Cardiac atrium fibroblast (primary cell): ENCODE measurements around the gene PRR23C.

- RAMPAGE, long total RNA: no peak
These were observed 8.3 kb downstream of the MRAS start for GRCh38 chr3:138356619-138357237.

DNA sequence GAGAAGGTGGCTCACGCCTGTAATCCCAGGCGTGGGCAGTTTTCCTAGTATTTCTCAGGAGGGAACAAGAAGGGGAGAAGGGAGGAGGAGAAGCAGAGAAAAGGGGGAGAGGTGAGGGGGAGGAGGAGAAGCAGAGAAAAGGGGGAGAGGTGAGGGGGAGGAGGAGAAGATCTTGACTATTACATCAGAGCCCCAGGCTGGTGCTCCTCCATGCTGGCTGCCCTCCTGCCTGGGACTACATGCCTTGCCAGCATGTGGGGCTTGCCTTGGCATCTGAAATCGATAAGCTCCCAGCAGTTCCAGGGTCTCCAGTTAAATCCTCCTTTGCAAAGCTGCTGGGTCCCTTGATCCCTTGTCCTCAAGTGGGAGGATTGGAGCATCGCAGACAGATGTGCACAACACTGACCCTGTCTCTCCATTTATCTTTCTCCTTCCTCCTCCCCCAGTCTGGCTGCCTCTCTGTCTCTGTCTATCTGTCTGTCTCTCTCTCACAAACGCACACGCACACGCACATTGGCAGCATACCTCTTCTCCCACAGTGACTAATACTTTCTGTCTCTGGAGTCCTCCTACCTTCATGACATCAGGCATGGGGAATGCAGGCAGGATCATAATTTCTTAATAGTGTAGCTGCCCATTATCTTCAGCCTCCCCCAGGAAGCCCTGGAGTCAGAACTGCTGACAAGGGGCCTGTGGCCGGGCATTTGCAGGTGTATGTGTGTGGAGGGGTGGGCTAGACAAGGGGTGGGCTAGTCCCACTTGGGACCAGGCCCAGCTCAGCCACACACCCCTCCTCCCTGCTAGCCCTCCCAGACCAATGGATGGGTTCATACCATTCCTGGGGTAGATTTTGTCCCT, 41.8 kb downstream of the MRAS start:
- RAMPAGE, long total RNA: no peak

GRCh38 chr3:138749396-138750112, 85.2 kb downstream of the PIK3CB start:
- RAMPAGE, long total RNA: no peak

DNA sequence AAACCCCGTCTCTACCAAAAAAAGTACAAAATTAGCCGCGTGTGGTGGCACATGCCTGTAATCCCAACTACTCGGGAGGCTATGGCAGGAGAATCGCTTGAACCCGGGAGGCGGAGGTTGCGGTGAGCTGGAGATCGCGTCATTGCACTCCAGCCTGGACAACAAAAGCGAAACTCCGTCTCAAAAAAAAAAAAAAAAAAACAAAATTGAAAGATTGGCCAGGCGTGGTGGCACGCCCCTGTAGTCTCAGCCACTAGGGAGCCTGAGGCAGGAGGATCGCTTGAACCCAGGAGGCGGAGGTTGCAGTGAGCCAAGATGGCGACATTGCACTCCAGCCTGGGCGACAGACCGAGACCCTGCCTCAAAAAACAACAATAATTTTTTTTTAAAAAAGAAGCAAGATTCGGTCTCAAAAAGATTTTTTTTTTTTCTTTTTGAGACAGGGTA, 2.1 kb downstream of the PIK3CB start:
- RAMPAGE, long total RNA: no peak

DNA sequence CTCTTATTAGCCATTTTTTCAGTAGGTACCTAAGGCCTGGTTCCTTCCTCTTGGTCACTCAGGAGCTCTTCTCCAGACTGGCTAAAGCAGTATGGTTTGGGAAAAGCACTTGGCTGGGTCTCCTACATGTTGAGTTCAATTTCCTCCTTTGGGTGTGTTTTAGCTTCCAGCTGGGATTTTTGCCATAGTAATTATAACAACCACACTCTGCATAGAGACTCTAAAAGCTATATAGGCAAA, 48.7 kb downstream of the FOXL2 start:
- RAMPAGE, long total RNA: no peak

GRCh38 chr3:138916842-138917211, 30.1 kb downstream of the FOXL2 start:
- RAMPAGE, long total RNA: no peak

GRCh38 chr3:138936646-138937232, 10.2 kb downstream of the FOXL2 start:
- RAMPAGE, long total RNA: no peak

- RAMPAGE, long total RNA: no peak
These were observed 5.6 kb downstream of the FOXL2 start for GRCh38 chr3:138941273-138941740.

- RAMPAGE, long total RNA: no peak
These were observed at the start of gene PRR23C for GRCh38 chr3:139044748-139044952. PRR23C (minus strand) TSS chr3:139044892.

DNA sequence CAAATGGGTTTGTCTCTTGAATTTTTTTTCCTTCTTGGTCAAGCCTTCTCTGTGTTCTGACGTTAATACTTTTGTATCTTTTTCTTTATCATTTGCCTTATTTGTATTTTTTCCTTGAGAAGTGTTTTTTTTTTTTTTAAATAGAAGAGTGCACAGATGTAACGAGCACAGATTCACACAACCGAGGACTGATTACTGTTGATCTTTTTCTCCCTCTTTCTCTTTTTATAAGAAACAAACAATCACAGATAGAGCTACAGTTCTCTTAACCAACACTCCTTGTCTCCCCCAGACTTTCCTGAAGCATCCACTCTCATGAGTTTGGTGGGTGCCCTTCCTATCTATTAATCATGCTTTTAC, 104.5 kb upstream of the MRPS22 start:
- RAMPAGE, long total RNA: no peak

DNA sequence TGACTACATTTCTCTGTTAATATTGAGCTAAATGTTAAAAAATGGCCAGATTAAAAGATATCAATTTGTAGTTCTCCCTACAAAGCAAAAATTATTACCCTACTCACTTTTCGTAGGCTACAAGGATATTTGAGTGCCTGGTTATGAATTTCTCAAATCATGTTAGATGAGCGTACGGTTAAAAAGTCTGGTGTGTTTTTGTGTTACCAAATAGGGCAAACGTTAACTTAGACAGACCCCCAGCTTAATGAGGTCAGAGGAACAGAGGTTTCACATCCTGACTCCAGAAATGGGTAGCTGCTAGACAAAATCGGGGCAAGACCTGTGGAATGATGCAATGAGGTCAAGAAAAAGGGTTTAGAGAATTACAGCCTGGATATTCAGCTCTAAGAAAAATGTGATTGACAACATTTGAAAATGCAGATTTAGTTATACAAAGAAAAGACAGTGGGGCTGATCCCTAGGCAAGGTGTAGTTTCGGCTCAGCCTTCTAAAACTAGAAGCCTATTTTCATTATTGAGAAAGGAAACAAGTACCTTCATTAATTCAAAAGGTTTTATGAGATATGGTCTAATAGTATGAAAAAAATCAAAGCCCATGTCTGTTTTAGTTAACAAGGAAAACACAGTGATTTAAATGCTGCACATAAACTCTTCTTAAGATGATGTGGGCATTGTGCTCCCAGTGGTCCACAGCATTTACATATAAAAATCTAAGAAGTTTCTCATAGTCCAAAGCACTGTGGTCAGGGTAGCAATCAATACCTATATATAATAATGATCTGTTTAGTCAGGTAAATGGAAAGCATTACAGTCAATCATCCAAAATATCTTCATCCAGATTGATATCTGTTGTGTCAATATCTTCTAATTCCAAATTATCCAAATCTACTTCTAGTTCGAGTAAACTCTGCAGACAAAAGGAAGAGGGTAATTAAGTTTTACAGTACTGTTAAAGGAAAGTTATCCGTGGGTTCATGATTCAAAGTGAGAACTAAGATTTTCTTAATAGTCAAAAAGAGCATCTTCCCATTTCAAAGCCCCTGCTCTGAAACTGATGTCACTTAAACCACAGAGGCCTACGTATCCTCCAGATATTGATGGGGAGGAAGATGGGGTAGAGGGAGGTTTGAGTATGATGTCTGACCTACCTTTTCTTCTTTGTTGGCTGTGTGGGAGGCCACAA, 13.6 kb downstream of the MRPS22 start:
- RAMPAGE, long total RNA: no peak

- RAMPAGE, long total RNA: no peak
These were observed 670 bp upstream of the SPSB4 start for GRCh38 chr3:141050392-141050961.

- RAMPAGE, long total RNA: no peak
These were observed 65.6 kb downstream of the SPSB4 start for GRCh38 chr3:141116689-141117198.

GRCh38 chr3:141243360-141243768, 11.7 kb downstream of the PXYLP1 start:
- RAMPAGE, long total RNA: no peak

DNA sequence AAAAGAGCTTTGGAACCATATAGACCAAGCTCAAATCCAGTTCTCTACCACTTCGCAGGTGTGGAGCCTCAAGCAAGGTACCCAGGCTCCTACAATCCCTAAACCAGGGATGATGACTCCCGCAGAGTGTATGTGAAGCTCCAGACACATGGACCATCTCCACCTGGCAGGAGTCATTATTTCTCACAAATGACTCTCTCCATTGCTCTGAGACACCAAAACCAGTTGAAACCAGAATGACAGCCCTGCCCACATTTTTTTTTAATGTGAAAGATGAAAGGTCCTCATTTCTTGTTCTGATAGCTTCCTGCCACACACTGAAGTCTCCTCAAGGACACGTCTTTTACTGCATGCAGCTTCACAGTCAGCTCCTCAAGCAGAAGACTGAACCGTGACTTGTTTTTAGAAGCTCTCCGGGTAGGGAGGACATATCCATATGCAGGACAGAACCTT, 61.4 kb upstream of the ZBTB38 start:
- RAMPAGE, long total RNA: no peak

DNA sequence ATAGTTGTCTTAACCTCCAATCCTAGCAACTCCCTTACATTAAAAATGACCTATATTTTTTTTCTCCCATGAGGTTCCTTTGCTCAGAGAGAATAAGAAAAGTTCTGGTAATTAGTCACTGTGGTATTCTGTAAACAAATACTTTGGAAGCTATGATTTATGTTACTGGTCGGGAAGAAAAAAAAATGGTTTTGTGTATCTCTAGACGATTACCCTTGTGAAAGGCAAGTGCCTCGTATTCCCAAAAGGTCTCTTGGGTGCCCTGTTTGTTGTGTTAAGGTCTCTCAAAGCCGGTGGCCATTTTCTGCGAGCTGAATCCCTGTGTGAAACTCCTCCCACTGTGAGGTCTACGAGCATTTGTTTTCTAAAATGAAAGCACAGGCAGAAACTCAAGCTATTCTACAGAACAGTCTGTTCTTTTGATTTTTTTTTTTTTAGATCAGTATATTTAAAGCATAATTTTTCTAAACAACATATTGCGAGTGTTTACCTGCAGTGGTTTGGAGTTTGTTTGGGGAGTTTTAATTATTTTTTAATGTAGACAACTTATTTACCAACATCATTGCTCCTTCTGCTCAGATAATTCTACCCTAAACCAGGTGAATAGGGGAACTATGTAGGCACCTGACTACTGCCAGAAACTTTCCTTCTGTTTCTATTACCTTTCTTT, 43.9 kb downstream of the ZBTB38 start:
- RAMPAGE, long total RNA: no peak

GRCh38 chr3:141425898-141426286, 57.6 kb downstream of the ZBTB38 start:
- RAMPAGE, long total RNA: no peak

GRCh38 chr3:141444284-141444635, 42.6 kb upstream of the RASA2 start:
- RAMPAGE, long total RNA: no peak

DNA sequence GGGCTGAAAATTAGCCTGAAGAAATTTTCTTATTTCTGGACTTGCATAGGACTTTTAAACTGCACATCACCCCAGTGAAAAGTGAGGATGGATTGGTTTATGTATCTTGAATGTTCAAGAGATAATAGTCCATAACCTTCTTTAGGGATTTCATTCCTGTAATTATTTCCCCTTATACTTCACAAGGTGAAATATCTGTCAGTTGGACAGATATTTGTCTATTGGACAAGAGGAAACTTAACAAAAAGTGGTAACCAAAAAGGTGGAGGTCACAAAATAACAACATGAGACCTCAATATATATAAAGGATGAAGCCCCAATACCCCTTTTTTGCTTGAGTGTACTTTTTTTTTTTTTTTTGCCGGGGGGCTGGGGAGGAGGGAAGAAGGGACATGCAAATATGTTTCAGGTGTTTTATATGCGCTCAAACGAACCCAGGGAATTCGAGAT, 2.8 kb downstream of the RASA2 start:
- RAMPAGE, long total RNA: no peak

GRCh38 chr3:141549460-141550324, 62.9 kb downstream of the RASA2 start:
- RAMPAGE, long total RNA: no peak